HT-29 (cell line): ENCODE measurements around a stretch of chr6.

GRCh38 chr6:14151020-14151584 is 33.5 kb downstream of the CD83 start:
- RAMPAGE, long total RNA: no peak

- RAMPAGE, long total RNA: no peak
Observed at GRCh38 chr6:14210128-14210709, 92.6 kb downstream of the CD83 start.

DNA sequence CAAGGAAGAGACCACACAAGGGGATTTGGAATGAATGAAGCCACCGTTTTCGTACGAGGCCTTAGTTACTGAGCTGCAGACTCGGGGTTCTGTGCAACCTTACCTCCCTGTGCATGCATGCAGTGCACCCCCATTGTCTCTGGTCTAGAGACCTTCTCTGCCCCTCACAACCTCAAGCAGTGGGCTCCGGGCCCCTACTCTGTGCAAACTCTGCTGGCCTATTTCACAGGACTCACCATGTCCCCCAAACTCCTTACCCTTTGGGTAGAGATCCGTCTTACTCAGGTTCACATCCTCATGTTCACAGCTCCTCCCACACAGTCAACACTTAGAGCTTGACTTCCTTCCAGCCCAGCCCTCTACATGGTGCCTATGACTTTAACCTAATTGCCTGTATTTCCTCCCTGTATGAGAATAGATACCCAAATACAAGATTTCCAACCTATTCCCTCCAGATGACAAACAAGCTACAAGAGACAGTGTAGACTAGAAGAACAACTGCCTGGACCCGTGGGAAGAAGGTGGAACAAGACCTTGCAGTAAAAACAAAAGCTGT is 528.6 kb upstream of the JARID2 start:
- RAMPAGE, long total RNA: no peak

DNA sequence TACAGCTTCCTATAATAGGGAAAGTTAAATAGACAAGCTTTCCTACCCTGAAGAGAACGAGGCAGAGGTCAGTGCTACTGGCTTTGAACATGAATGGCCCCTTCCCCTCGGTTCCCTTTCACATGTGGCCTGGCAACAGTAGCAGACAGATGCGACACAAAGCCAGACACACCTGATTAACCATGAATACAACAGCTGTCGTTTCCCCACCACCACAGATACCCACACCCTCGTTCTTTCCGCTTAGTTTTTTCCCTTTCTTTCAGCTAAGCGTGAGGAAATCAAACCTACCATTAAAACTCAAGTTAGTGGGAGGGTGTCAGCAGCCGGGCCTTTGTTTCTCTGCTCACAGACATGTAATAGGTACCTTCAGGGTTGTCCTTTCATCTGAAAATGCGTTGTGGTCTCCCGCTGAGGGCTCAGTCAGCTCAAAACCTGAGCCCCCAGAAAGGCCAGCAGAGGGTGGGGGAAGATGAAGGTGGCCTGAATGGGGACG is 516.7 kb upstream of the JARID2 start:
- RAMPAGE, long total RNA: no peak

DNA sequence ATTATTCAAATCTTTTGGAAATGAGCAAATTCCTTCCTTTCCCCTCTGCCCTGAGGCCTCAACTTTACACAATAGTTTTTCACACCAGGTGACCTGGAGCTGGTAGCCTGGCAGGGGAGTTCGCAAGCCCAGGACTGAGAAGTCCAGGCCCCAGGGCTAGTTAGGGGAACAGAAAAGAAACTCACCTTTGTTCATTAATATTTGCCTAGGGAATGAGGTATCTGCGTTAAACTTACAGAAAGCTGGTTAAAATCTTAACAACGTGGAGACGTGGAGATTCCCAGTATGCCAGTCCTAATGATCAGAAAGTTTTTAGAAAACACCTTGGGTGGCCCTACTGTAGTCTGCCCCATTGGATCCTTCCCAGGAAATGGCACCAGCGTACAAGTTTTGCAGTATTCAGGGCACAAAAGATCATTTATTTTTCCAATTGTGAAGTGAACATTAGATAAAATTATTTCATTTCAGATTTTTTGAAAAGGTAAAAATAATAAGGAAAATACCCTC is 2.4 kb upstream of the JARID2 start:
- RAMPAGE, long total RNA: no peak

DNA sequence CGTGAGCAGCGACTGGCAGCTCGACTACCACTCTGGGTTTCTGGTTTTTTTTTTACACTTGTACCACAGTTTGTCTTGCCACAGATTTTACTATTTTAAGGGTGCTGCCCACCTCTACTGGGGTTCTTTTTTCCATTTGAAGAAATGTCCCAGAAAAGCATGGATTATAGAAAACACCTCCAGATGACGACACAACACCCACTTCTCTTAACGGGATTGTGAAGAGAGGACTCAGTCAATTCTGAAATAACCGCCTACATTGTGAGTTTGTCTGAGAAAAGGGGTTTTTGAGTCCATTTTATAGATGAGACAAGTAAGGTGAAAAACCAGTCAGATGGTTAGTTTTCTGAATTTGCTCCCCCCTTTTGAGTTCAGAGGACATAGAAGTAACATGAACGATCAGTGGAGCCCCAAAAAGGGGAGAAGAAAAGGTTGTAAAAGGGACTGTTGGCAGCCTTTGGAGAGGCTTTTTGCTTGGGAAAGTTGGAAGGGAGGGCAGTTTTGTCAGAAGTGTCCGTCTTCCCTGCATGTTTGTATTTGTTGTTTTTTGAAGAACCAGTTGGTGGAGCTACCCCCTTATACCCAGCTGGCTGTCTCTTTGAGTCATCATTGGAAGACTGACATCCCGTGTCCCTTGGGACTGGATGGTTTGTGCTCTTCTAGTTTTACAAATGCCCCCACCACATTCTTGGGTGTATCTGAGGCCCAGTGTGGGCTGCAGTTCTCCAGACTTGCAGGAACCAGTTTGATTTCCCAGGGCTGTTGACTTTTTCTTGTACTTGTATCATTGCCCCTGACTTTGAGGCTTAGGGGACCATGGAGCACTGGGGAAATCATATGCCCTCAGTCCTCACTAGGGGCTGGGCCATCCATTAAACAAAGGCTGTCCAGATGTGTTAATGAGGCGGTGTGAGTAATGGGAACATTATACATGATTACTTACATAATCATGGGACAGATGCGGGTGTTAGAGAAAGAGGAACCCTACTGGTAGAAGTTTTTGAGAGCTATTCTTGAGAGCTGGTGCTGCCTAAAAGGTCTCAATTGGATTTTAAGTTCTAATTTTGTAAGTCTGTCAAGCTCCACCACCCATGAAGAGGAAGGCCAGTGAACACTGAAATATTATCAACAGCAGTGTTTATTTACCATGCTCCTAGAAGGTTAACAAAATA is 8.1 kb downstream of the JARID2 start:
- RAMPAGE, long total RNA: no peak

DNA sequence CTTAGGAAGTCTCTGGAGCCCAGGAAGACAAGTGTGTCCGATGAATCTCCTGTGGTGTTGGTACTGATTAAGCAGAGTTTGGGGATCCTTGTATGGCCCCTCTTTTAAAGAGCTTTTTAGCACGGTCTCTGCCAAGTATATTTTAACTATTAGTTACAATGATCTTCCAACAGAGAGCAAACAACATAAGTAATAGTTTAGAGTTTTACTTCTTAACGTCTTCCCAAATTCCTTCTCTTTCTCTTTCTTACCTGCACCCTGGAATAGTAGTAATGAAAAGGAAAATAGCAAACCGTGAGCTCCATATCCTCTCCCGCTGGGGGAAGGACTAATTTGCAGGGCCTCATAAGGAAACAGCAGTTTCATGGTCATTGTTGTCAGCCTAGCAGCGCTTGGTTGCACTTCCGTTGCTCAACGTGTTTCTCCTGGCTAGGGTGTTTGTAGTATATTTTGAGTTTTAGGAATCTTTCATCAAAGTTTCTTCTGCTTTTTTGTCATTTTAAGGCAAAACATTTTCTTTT is 20.3 kb downstream of the JARID2 start:
- RAMPAGE, long total RNA: no peak

GRCh38 chr6:15286970-15287169 is 41.0 kb downstream of the JARID2 start:
- RAMPAGE, long total RNA: no peak

DNA sequence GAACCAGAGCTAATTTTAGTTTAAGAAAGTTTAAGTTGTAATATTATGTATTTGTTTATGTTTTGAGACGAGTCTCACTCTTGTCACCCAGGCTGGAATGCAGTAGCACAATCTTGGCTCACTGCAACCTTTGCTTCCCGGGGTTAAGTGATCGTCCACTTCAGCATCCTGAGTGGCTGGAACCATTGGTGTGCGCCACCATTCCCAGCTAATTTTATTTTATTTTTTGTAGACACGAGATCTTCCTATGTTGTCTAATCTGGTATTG is 46.7 kb downstream of the JARID2 start:
- RAMPAGE, long total RNA: no peak

DNA sequence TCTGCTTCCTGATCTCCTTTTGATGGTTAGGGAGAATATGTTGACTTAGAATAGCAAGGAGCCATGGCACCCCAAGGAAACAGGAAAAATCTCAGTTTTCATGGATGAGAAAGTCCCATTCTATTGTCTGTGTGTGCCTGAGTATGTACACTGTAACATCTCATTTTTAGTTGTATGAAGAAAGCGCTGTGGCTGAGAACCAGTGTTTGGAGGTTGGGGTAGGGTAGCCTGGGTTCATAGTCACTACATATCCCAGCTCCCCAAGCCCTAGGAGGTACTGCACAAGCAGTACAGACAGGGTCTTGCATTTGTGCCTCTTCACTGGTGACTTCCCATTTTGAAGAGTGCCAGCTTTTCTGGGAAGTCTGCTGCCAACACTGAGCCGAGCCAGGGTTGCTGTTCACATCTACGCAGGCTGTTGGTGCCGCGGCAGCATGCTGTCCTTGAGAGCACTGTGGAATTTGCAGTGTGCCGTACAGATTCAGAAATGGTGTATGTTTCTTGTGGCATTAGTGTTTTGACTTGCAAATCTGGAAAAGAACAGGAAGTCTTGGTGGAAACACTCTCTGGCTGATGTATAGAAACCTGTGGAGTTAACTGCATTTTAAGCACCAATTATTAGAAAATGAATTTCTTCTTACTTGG is 67.4 kb downstream of the JARID2 start:
- RAMPAGE, long total RNA: no peak

DNA sequence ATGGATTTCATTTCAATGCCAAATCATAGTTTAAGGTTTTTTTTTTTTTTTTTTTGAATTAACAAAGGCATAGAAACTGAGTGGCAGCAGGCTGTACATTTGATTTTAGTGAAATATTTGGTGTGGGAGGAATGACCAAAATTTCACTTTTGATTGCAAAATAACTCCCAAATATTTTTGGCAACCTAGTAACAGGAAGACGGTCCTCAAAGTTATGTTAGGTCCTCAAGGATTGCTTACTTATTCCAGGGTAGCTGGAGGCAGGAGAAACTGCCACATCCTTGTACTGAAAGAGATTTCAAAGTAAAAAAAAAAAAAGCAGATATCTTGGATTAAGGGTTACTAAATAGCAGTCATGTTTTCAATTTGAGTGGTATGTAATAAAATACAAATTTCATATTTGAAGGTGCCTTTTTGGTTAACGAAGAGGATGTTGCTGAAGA is 104.8 kb downstream of the JARID2 start:
- RAMPAGE, long total RNA: no peak

- RAMPAGE, long total RNA: no peak
Observed at GRCh38 chr6:15362731-15363297, 116.9 kb downstream of the JARID2 start.

GRCh38 chr6:15371744-15372058 is 125.8 kb downstream of the JARID2 start:
- RAMPAGE, long total RNA: no peak

DNA sequence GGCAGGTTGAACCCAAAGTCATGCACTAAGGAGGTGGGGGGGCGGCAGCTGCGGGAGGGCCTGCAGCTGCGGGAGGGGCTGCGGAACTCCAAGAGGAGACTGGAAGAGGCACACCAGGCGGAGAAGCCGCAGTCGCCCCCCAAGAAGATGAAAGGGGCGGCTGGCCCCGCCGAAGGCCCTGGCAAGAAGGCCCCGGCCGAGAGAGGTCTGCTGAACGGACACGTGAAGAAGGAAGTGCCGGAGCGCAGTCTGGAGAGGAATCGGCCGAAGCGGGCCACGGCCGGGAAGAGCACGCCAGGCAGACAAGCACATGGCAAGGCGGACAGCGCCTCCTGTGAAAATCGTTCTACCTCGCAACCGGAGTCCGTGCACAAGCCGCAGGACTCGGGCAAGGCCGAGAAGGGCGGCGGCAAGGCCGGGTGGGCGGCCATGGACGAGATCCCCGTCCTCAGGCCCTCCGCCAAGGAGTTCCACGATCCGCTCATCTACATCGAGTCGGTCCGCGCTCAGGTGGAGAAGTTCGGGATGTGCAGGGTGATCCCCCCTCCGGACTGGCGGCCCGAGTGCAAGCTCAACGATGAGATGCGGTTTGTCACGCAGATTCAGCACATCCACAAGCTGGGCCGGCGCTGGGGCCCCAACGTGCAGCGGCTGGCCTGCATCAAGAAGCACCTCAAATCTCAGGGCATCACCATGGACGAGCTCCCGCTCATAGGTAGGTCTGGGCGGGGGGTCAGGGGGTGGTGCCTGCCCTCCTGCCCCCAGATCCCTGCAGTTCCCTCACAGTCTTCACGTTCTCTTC is 166.2 kb downstream of the DTNBP1 start:
- RAMPAGE, long total RNA: no peak

DNA sequence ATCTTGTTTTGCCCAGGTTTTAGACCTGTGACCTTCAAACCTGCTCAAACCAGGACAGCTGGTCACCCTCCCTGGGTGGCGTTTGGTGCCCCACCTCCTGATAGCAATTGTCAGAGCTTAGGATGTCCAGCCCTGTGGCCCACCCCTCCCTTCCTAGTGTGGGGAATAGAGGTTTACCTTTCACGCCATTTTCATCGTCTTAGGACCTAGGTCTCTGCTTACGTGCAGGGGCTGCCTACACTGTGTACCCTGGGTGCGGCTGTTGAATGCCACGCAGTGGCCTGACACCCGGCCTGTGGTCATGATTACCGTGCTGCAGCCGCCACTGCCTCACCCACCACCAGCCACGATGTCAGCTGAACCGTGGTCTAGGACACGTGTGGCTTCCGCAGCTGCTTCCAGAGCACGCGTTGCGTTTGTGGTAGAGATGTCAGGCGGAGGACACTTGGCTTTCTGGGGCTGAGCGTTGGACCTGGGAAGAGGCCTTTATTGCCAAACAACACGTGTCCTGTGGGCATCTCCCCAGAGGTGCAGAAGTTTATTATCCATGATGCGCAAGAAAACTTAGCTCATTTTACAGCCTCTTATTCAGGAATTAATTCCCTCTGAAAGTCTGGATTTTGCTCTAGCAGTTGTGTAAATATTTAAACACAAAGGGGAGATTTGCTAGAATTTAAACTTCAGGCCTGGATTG is 157.2 kb downstream of the DTNBP1 start:
- RAMPAGE, long total RNA: no peak

GRCh38 chr6:15691699-15691898 is 28.8 kb upstream of the DTNBP1 start:
- RAMPAGE, long total RNA: no peak

DNA sequence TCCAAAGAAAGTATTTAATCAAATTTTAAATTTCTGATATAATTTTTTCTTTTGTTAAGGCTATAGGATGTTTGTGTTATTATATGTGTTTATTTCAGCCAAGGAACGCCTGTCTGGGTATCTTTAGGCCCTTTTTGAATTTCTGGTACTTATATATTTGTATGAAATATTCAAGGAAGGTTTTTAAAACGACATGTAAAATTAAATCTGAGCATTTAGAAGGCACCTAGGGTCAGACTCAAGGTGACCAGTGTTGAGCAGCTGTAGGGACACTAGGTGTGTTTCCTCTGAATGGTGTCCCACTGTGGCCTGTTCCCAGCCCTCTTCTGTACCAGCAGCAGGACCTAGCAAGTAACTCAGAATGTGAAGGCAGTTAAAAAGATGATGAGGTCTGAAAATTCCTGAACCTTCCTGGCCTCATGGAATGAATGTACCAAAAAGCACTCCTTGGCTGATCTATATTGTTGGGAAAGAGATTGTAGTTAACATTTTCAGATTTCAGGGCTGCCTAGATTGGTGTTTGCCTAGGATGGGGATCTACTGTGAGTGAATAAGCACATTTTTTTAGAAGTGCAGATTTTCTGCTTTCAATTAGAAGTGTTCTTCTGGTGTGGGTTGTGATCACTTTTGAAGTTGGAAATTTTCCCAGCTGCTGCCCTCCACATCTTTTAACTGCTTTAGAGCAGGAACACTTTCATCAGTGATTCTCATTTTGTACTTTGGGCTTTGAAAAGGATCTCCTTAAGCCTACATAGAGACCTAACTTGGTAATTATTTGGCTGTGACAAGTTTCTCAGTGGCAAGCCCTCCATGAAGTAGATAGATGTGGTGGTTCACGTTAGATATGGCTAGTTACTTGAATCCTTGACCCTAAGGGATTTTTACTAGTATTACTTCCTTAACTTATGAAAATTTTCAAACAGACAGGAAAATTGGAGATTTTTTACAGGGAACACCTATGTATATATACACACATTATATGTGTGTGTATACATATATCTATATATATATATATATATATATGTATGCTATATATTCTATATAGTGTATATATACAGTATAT is 6.2 kb downstream of the MYLIP start:
- RAMPAGE, long total RNA: no peak

DNA sequence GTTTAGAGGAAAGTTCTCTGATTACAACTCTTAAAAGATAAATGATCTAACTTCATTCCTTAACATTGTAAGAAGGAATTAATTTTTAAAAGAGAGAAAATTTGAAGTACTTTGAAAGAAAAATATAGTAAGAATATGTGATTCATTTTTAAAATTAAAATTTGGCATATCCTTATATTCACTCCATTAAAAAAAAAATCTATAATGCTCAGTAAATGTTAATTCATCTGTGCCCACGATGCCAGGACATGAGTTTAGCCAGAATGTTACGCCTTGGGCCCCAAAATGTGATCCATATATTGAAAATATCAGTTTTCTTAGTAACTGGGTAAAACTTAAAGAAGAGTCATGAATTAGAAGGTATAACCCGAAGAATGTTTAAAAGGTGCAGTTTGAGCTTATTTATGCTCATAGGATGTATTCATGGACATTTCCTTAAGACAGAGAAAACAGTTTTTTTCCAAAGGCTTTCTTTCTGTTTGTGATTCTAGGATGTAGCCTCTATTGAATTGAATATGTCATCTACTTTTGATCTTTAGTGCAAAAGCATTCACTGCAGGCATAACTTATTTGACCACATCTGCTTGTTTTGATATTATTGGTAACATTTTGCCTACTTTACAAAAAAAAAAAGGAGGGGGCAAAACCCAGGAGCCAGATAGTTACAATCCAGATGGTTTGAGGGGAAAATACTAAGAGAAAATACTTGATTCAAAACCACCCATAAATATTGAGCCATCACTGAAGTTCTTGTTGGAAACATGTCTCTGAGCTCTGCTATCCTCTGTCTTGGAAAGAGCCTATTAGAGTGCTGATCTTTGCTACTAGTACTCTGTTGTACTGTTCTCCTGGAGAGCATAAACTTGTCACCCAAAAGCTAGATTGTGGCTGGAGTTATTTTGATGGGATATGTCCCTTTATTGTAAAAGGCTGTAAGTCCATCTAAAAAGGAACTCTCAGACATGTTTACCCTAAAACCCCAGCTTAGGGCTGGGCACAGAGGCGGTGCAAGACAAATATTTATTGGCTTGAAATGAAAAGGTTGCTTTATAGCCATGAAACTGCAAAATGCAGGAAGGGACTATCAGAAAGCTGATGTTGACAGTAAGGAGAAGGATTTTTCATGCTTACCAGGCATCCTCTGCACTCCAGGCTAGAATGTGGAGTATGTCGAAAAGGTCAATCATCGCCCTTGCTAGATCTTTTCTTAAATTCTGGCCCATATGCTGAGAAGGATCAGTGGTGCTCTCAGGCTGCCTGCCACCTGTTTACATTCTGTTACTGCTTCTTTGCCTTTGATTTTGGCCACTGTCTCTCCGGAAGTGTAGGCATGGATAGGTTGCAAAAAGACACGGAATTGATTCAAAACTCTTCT is 9.3 kb downstream of the MYLIP start:
- RAMPAGE, long total RNA: no peak

- RAMPAGE, long total RNA: no peak
Observed at GRCh38 chr6:16149928-16150971, 21.4 kb downstream of the MYLIP start.

DNA sequence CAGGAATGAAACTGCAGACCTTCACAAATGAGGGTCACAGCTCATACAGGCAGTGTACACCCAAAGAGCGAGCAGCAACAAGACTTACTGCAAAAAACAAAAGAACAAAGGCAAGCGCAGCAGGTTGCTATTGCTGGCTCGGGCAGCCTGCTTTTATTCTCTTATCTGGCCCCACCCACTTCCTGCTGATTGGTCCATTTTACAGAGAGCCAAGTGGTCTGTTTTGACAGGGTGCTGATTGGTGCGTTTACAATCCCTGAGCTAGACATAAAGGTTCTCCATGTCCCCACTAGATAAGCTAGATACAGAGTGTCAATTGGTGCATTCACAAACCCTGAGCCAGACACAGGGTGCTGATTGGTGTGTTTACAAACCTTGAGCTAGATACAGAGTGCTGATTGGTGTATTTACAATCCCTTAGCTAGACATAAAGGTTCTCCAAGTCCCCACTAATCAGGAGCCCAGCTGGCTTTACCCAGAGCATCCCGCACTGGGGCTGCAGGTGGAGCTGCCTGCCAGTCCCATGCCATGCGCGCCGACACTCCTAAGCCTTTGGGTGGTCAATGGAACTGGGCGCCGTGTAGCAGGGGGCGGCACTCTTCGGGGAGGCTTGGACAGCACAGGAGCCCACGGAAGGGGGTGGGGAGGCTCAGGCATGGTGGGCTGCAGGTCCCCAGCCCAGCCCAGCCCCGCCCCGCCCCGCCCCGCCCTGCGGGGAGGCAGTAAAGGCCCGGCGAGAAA is 11.9 kb upstream of the GMPR start:
- RAMPAGE, long total RNA: no peak